Iris pigment epithelial cell (primary cell): ENCODE measurements around the gene SLC39A7.

- RRBS, result no CpG with 5 or more reads among the region's 8 CpGs
Measured at GRCh38 chr6:33116461-33116854, 40.7 kb downstream of the HLA-DPB1 start.

DNA sequence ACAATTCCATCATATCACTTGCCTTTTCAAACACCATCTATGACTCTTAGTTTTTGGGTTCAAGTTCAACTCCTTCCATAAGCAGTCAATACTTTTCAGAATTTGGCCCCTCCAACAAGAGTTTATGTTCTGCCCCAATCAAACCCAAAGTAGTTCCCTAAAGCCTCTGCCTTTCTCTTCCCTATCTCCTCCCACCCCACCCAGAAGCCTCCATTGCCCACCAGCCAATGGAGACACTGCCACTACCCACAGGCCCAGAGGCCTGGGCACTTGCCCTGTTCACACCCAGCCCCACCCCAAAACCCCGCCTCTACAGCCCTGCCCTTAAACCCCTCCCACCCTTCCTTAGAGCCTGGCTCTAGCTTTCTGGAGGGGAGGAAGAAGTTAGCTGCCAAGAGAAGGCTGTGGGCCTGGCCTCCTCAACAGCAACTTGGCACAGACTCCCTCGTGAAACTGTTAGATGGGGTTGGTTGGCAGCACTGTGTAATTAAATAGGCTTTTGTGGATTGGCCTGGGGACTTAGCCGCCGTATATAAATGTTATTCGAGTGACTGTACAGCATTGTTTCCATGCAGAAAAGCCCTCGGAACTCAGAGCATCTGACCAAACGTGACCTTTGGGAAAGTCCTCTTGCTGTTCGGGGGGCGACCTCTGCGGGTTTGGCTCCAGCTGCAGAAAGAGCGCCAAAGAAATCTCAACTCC, 31.5 kb downstream of the COL11A2 start:
- RRBS, result no CpG with 5 or more reads among the region's 11 CpGs

GRCh38 chr6:33192839-33193880, 893 bp upstream of the COL11A2 start:
- RRBS, result 2% methylated on average over 20 of the region's 73 CpGs

DNA sequence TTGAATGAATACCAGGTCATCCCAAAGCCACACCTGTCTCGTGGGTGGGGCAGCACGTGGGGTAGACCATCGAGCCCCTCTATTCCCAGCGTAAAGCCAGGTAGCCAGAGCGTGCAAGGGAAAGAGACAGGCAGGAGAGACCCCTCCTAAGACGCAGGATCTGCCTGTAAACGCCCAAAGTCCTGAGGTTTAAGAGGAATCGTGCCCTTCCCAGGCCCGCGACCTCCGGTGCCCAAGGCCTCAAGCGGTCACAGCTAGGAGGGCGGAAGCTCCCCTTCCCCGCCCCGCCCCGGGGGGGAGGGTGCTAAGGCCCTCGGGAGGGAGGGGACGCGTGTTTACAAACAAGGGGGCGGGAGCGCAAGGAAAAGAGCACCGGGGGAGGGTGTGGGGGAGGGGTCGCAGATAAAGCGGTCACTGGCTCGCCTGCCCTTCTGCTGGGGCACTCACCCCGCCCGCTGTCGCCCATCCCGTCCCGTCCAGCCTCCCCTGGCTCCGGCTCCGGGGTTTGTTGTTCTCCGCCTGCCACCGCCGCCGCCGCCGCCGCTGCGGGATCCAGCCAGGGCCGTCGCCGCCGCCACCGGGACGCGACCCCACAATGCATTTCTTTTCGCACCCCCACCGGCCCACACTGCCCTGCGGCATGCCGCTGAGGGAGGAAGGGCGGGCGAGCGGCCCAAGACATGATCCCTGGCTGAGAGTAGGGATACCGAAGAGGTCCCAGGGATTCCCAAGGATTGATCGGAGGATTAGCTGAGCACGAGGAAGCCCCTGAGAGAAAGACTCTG, 478 bp downstream of the RXRB start:
- RRBS, result 3% methylated on average over 23 of the region's 57 CpGs

DNA sequence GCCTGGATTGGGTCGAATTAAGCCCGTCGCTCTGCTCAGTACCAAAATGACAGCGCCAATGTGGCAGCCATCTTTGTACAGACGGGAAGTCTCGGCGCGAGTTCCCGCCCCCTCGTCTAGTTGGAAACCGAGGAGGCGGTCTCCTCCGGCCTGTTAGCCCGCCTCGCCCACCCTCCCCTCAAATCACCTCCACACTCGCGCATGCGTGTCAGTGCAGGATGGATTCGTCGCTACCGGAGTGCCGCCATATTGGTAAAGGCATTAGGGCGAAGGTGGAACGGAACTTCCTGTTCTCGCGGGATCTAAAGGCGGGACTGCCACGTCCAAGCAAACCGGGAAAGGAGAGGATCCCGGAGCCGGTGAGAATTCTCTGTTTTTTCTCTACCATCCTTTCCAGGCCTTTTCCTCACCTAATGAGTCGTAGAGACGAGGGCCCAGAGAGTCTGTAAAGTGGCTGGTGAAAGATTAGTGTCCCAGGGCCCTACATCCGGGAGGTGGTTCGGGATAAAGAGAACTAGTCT, at the start of gene SLC39A7:
Gene SLC39A7 (plus strand): TSS at position 288 of the 521 bp plus-strand sequence.
- RRBS, result 4% methylated on average over 12 of the region's 35 CpGs

- RRBS, result 75% methylated on average over 4 of the region's 18 CpGs
Measured at GRCh38 chr6:33210899-33211526, 2.7 kb downstream of the RING1 start.

DNA sequence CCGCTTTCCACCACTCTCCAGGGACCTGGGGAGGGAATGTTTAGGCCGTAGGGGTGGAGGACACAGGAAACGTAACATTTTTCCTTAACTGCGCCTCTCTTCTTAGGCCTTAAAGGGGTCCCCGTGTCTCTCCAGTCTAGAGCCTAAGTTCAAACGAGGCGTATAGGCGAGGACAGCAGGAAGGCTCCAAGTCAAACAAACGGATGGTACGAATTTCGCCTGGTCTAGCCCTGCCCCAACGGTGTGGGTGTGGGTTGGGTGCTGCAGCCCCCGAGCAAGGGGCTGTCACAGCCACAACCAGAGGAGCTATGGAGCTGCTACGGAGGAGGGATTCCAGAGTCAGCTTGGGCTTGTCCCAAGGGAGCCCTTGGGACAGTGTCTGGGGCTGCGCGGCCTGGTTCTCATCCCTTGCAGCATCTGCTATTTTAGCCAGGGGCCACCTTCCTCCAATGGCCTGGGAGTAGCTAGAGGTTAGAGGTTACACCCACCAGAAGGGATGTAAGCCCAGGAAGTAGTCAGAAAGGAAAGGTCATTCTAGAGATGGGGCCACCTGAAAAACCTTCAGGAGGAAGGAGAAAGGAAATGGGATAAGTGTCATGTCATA, 21.9 kb downstream of the VPS52 start:
- RRBS, result no CpG with 5 or more reads among the region's 16 CpGs

- RRBS, result no CpG with 5 or more reads among the region's 11 CpGs
Measured at GRCh38 chr6:33280363-33281240, 3.7 kb downstream of the B3GALT4 start.

DNA sequence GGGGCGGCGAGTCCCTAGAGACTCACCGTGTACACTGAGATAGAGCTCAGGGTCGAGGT, 381 bp downstream of the TAPBP start:
- RRBS, result no CpG with 5 or more reads among the region's 4 CpGs

DNA sequence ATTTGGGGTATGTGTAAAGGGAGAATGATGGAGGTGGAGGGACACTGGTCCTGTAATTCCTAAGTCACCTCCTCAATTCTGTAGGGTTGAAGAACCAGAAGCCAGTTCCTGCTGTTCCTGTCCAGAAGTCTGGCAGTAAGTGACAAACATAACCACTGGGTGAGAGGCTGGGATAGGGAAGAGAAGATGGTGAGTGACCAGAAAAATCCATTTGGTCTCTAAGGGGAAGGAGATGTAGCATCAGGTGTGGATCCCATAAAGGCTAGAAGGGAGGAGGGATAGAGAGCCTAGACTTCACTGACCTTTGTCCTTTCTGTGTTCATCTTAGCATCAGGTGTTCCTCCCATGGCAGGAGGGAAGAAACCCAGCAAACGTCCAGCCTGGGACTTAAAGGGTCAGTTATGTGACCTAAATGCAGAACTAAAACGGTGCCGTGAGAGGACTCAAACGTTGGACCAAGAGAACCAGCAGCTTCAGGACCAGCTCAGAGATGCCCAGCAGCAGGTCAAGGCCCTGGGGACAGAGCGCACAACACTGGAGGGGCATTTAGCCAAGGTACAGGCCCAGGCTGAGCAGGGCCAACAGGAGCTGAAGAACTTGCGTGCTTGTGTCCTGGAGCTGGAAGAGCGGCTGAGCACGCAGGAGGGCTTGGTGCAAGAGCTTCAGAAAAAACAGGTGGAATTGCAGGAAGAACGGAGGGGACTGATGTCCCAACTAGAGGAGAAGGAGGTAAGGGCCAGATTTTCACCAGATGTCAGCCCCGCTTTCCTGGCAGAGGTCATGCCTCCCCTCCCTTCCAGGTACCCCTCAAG, 7.2 kb upstream of the PHF1 start:
- RRBS, result no CpG with 5 or more reads among the region's 10 CpGs

DNA sequence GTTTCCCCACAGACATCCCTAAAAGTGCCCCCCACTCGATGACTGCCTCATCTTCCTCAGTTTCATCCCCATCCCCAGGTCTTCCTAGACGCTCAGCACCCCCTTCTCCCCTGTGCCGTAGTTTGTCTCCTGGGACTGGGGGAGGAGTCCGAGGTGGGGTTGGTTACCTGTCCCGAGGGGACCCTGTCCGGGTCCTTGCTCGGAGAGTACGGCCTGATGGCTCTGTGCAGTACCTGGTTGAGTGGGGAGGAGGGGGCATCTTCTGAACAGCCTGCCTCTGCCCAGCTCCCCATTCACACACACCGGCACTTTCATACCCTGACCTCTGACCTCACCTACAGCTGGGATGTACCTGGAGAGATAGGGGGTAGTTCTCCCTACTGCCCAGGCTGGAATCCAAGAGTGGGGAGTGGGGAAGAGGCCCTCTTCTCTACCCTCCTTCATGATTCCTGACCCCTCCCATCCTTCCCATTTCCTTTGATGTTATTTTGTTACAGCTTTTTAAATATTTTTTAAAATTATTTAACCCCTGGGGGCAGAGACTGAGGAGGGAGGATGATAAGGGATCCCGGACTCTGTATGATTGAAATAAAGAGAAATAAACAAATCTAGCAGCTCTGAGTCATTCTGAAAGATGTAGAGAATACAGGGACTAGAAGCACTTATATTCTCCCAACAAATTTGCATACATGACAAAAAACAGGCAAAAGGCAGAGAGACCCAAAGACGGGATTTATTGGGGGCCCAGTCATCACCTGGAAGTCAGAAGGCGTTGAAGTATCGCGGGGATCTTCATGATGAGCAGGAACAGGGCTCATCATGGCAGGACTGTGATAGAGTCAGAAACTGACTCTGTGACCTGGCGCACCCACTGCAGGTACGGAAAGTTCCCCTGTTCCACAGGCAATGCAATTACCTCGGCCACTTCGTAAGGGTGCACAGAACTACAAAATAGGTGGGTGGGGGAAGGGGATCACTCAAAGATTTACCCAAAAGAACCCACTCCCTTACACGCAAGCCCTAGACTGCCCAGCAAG, 1.8 kb downstream of the CUTA start:
- RRBS, result no CpG with 5 or more reads among the region's 19 CpGs

GRCh38 chr6:33427422-33428443, 7.9 kb downstream of the SYNGAP1 start:
- RRBS, result 3% methylated on average over 47 of the region's 103 CpGs

DNA sequence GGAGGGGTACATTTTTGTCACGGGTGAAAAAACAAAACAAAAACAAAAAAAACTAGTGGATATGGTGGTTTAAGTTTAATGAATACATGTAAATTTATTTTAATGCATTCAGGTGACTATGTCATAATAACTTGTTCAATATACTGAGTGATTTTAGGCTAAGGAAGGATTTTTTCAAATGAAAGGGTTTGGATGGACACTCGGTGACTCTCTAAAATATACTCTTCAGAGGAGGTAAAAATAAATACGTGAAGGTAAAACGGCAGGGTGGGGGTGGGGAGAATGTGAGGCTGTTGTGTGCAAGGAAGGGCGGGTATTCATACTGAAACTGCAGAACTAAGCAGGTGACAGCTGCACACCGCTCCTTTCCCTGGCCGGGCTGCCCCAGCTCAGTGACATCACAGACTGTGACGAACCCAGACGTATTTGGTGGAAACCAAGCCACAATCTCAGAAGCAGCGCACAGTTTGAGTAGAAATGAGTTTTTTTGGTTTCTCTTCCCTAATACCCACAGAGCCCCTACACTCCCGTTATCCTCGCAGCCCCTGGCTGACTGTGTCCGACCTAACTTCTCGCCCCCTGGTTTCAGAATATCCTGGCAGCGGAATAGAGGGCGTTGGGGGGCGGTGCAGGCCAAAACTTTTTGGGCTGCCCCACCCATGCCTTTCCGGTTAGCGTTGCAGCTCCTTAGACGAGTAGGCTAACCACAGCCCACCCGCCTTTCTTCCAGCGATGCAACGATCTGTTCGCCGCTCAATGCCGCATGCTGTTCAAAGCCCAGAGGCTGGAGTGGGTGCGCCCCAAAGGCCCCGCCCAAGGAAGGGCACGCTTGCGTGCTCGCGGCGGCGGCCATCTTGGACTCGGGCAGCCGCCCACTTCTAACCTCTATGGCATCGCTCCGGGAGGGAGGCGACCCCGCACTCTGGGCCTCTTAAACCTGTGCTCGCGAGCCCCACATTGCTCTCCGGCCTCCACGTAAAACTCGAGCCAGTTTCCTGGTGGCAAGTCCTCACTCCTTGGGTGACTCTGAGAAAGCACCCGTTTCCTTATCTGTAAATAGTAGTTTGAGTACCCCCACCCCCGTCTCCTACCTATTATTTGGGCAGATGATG, 9.1 kb downstream of the BAK1 start:
- RRBS, result 1% methylated on average over 6 of the region's 47 CpGs

- RRBS, result no CpG with 5 or more reads among the region's 26 CpGs
Measured at GRCh38 chr6:33576612-33577662, 3.1 kb downstream of the BAK1 start.

GRCh38 chr6:33592469-33593083, 12.5 kb upstream of the BAK1 start:
- RRBS, result no CpG with 5 or more reads among the region's 27 CpGs

GRCh38 chr6:33597877-33598461, 17.9 kb upstream of the BAK1 start:
- RRBS, result no CpG with 5 or more reads among the region's 4 CpGs

- RRBS, result no CpG with 5 or more reads among the region's 3 CpGs
Measured at GRCh38 chr6:33619488-33619832, 1.7 kb upstream of the ITPR3 start.

DNA sequence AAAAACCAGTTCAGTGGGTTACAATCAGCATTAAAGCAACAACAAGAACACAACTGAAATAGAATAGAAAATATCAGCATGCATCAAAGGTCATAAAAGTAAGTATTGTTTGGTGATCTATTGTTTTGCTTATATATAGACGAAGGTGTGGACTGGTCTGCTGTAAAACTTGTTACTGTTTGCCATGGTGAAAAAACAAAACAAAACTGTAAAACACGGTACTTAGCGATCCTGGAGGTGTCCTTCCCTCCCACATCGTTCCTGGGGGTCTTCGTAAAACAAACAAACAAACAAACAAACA, 1.3 kb upstream of the ITPR3 start:
- RRBS, result no CpG with 5 or more reads among the region's 5 CpGs

GRCh38 chr6:33623794-33624114, 2.6 kb downstream of the ITPR3 start:
- RRBS, result no CpG with 5 or more reads among the region's 8 CpGs

GRCh38 chr6:33695194-33696365, 15.9 kb downstream of the UQCC2 start:
- RRBS, result no CpG with 5 or more reads among the region's 22 CpGs